Mesenchymal stem cell of the bone marrow (primary cell): Measurements from ENCODE around the gene GPR87.

DNA sequence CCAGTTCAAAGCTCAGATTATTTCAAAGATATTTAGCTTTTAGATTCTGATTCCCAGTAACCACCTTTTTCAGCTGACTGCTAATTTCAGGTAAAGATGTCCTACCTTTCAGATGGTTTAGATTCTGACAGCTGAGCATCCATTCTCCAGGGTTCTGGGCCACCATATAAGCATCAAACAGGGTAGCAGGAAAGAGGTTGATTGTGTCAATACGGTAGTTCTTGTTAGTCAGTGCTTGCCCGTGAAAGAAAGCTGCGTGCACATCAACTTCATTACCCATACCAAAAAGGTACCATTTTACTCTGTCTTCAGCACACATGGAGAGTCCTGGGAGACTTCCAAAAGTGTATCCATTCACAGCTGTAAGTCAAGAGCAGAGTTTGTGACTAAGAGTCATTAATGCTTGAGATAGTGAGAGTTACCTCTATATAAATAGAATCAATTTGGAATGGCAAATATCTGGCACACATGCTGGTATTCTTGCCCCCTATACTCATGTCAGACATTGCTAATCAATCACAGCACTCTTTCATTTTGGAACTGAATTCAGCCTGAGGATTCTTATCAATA lies 14.3 kb downstream of the CP start:
- CAGE, long polyA plus RNA, result no peak

DNA sequence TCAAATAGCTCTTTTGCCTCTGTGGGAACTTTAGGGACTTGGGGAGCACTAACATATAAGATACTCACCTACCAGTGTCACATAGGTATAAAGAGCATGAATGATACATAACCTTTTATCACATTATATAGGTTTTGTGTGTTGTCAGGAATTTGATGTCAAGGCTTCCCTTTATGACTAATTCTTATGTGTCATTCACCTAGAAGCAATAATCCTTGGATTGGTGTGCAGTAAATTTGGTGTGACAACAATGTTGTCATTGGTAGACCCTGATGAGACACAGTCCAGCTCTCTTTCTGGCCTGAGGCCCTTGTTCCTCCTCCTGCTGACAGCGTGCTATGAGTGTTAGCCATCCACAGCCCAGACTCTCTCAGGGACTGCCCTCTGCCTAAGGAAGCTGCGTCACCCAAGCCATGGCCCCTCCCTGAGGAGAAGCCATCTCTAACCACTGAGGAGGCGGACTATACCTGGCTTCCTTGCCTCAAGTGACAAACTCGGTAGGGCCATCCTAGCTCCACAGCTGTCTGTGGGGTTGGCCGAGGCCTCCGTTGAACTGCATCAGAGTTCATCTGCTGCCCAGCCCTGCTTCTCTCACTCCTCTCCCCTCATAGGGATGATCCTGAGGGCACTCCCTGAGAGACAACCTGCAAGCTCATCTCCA lies 13.3 kb upstream of the TM4SF1 start:
- CAGE, long polyA plus RNA, result no peak

DNA sequence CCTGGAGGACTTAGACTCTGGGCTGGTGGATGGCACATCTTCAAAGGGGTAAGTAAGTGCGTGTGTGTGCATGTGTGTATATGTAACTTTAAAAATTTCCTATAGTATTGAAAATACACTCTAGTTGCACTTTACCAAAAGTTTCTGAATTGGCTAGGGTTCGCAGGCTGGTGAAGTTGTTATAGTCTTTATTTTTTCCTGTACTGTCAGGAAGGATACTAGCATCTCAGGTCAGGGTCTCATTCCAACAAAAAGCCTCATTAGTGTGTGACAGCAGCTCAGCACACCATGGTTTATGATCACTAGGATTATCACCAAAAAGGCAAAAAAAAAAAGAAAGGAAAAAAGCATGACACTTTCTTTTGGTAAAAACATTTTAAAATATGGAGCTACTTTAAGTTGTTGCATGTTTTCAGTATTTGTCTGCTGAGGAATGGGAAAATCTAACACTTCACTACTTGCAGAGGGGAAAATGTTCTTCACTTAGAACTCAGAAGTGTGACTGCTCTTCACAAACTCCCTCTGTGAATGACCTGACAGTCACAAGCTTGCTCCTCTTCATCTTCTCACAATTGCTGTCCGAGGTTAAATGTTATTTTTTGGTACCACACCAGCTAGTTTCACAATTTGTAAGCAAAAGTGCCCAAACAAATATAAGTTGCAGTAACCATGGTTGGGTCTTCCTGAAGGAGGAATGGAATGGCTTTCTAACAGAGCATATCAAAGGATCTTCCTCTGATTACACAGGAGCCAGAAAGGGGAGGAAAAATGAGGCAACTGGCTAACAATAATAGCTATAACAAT lies 90.8 kb downstream of the WWTR1 start:
- CAGE, long polyA plus RNA, result no peak

DNA sequence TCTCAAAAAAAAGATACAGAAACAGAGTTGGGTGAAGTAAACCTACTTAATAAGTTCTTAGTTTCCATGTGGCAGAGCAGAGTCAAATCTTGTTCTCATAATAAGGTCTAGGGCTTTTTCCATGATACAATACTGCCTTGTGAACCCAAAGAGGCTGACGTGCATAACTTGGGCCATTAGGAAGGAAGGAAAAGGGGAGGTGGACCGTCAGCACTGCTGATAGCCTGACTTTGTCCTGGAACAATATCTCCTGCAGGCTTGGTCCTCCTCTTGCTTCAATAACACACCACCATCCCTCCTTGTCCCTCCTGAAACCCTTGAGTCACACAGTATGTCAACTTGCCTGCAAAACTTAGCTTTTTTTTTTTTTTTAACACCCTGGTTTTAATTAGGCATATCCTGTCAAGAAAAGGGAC lies 67.2 kb downstream of the WWTR1 start:
- CAGE, long polyA plus RNA, result no peak

GRCh38 chr3:150250835-150251842 lies 157.0 kb upstream of the TSC22D2 start:
- CAGE, long polyA plus RNA, result no peak

DNA sequence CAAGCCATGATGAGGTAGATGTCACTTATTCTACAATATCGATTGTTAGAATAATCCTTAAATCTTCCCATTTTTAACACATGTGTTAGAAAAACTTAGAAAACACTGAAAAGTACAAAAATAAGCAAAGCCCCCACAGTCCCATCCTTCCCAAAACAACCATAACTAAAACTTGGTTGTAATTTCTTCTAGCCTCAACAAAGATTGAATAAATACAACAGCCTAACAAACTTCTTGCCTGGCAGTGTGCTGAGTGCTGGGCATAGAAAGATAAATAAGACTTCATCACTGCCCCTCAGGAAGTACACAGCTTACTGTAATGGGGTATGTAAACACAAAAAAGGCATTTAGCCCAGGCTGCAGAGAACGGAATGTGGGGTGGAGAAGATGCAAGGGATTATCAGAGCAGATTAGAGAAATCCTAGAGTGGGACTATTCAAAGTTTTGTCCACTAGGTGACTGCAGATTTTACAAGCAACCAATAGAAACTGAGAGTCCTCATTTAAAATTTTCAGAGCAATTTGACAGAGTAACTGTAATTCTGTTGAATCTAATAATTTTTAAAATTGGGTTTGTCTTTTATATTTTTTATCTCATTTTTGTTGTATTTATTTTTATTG lies 35.4 kb upstream of the TSC22D2 start:
- CAGE, long polyA plus RNA, result no peak

DNA sequence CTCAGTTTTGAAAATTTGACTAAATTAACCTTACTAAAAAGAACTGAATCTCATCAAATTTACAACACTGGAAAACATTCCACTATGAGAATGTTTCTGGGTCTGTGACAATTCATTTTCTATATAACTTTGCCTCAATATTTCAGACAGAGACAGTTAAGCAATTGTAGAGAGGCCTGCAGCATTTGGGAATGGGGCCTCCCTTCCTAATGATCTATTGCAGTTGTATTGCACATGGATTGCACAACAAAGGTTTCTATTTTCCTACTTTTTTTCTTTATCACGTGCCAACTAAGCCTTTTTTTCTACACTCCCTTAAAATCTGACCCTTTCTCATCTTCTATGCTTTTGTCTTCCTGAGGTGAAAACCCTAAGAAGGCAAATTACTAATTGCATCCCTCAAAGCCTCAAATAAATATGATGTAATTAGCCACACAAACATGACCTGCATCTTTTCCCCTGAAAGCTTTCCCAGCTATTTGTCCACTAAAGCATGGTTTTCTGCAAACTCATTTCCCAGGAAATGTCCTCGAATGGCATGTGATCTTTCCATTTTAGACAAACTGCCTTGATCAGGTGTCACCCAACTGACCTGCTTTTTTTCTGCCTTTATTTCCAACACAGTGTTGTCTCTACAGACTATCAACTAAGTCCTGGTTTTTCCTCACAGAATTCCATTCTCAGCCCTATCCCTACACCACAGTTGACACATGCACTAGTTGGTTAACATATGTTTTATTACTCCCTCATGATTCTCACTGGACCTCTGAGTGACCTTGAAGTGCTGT lies 32.0 kb upstream of the TSC22D2 start:
- CAGE, long polyA plus RNA, result no peak

DNA sequence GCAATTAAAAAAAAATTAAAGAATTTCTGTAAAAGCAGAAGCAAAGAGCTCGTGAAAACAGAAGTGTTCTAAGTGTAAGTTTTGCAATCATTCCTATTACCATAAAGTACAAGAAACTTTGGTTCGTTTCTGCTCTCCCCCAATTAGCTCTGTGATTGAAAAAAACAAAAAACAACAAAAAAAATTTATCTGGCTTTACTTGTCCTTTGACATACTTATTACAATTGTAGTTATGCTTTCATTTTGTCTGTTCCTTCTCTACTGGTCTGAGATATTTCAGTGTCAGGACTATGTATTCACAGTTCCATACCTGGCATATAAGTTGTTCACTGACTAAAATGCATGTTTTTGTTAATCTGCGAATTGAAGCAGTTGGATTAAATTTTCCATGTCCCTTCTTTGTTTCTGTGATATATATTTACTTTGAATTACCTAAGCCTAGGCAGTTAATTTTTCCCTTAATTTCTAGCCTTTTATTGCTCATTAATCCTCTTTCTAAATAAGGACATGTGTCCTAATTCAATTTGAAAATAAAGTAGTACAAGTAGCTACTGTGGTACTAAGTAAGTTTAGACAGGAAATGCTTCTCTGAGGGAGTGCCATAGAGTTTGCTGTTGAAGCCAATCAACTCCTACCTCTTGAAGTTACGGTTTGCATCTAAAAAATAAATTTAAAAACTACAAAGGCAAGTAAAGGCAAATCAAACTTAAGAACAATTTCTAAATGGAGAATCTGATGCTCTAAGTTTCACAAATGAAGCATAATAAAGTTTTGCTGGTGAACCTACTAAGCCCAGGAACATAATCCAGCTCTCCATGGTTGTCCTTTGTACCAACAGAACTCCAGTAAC lies 5.0 kb downstream of the SERP1 start:
- CAGE, long polyA plus RNA, result no peak

DNA sequence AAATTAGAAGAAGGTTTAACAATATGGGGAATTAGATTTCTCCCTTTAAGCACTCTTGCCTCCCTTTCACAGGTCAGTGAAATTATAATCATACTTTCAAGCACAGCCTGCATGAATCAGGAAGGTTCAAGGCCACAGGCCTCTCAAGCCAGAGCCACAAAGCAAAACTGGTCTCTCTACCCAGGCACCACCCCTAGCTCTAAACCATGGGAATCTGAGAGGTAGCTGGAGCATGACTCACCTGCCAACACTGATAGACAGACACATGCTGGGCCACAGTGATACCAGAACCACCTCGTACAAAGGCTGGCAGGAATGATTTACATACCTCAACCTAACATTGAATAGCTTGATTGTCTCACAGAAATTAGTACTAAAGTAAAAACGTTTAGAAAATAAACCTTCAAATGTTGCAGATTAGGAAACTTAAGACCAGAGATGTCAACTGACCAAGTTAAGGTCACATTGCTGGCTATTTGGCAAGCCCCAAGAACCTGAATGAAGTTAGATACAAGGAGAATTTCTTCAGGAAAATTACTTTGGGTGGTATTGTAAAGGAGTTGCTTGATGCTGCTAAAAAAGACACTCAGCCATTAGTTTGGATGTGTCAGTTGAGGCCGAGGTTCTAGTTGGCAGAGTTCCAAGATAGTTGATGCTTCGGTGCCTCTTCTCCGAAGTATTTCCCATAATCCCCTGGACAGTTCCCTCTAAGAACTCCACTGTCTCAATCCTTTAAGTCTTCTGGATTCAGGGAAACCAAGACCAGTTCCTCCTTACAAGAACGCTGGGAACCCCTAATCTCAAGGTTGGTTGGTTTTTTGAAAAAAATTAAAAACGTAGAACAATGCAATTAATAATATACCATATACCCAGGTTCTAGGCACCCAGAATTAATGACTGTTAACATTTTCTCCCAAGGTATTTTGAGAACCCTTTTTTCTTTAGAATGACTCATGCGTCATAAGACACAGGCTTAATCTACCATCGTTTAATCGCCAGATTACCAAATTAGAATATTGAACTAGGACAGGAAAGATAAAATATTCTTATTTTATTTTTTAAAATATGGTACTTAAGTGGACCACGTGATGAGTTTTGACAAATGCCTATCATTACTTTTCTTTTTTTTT lies 24.3 kb downstream of the SIAH2 start:
- CAGE, long polyA plus RNA, result no peak

GRCh38 chr3:150771500-150771980 lies 8.6 kb upstream of the SIAH2 start:
- CAGE, long polyA plus RNA, result no peak

- CAGE, long polyA plus RNA, result no peak
Observed at GRCh38 chr3:150773753-150774081, 10.7 kb upstream of the SIAH2 start.

DNA sequence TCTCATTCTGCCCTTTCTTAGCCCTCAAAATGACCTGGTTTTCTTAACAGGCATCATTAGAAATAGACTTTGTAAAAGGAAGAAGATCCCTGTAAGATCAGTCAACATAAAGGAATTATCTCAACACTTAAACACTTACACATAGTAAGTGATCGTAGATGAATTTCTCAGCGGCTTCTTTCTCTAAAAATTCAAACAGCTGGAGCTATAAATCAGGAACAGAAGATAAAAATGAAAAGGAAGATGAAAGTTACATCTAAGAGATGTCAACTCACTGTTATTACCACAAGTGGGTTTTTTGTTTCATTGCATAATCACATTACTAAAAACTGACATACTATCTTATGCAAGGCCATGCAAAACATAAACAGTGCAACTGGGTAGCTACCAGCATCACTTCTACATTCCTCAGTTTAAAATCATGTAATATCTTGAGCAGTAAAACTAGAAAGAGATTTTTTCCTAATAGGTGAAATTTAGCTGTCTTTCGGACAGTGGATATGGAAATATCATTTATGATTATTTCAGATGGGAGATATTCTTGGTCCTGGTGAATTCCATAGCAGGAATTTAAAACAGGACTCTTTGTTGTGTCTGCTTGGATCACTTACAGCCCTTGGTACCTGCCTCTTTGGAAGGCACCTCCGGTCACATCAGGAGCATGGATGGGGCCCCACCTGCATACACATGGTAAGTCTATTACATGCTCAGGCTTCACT lies 14.9 kb downstream of the MINDY4B start:
- CAGE, long polyA plus RNA, result no peak

- CAGE, long polyA plus RNA, result no peak
Observed at GRCh38 chr3:151155697-151156215, 47.3 kb downstream of the GPR171 start.

DNA sequence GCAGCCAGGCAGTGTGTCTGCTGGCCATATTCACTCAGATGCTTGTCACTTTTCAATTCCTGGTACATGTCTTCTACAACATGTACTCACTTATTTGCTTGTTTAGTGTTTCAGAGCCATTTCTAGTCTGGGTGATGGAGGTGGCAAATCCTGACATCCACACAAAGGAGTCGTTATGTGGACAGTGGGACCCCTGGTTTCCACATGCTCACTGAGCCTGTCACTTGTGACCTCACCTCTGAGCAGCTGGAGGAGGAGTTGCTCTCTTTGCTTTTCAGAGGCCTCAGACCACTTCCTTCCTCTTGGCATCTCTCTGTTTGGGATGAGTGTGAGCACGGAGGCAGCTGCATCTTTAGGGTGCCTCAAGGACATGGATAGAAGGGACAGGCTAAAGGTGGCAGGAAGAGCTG lies 32.0 kb downstream of the GPR171 start:
- CAGE, long polyA plus RNA, result no peak

GRCh38 chr3:151316450-151317122 lies at the start of gene GPR87:
Gene GPR87, minus strand, starts transcription at chr3:151316820.
- CAGE, long polyA plus RNA, result no peak

- CAGE, long polyA plus RNA, result no peak
Observed at GRCh38 chr3:151340535-151340943, 11.2 kb upstream of the P2RY13 start.

GRCh38 chr3:151531235-151531640 lies 70.4 kb upstream of the IGSF10 start:
- CAGE, long polyA plus RNA, result no peak

DNA sequence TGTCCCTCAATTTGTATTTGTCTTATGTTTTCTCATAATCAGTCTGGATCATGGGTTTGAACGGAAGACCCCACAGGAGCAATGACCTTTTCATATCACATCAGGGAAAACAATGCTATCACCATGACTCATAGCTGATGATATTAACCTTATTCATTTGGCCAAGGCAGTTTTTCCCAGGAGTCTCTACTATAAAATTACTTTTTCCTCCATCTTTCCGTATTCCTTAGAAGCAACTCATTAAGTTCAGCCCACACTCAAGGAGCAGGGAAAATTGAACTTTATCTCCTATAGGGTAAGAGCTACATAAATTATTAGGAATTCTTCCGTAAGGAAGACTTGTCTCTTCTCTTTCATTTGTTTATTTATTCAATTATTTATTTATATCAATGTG lies 32.8 kb downstream of the AADACL2 start:
- CAGE, long polyA plus RNA, result no peak

GRCh38 chr3:151836950-151837605 lies 23.2 kb downstream of the AADAC start:
- CAGE, long polyA plus RNA, result no peak

DNA sequence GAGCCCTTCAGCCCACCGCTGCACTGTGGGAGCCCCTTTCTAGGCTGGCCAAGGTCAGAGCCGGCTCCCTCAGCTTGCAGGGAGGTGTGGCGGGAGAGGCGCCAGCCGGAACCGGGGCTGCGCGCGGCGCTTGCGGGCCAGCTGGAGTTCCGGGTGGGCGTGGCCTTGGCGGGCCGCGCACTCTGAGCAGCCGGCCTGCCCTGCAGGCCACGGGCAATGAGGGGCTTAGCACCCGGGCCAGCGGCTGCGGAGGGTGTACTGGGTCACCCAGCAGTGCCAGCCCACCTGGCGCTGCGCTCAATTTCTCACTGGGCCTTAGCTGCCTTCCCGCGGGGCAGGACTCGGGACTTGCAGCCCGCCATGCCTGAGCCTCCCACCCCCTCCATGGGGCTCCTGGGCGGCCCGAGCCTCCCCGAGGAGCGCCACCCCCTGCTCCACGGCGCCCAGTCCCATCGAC lies 116.4 kb upstream of the MBNL1 start:
- CAGE, long polyA plus RNA, result no peak